M059J (cell line): ENCODE results near the gene ZNF652.

- RAMPAGE, long total RNA, result no peak
These were observed at the start of gene ZNF652 for GRCh38 chr17:49361883-49362875. TSS of gene ZNF652 (minus strand) at chr17:49362250.

- RAMPAGE, long total RNA, result no peak
These were observed 25.5 kb upstream of the ZNF652 start for GRCh38 chr17:49387513-49388085.

- RAMPAGE, long total RNA, result no peak
These were observed 9.9 kb downstream of the PHB1 start for GRCh38 chr17:49404812-49405171.

DNA sequence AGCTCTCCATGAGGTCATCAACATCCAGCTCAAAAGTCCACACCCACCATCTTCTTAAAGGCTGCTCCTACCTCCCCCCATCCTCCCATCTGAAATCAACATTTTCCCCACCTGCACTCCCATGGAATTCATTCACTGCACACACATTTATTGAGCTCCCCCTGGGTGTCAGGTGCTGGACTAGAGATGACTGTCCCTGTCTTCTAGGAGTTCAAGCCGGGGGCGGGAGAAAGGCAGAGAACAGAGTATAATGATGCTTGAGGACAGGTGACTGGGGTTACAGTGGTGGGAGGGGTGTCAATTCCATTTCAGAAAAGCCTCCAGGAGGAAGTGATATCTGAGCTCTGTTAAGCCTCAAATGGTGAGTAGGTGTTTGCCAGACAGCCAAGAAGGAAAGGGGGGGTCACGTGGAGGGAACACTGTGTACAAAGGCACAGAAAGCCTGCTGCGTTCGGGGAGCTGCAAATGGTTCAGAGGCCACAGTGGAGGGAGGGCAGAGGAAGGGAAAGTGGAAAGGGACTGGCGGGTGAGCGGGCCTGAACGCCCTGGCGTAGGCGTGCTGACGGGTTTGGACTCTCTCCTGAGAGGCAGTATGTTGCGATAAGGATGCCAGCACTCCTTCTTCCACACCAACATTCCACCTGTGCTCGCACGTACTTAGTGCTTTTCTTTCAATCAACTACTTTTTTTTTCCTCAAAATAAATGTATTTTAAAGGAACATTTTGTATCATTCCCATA, 9.7 kb upstream of the NXPH3 start:
- RAMPAGE, long total RNA, result no peak

GRCh38 chr17:49691026-49692259, 13.5 kb upstream of the SPOP start:
- RAMPAGE, long total RNA, result no peak

DNA sequence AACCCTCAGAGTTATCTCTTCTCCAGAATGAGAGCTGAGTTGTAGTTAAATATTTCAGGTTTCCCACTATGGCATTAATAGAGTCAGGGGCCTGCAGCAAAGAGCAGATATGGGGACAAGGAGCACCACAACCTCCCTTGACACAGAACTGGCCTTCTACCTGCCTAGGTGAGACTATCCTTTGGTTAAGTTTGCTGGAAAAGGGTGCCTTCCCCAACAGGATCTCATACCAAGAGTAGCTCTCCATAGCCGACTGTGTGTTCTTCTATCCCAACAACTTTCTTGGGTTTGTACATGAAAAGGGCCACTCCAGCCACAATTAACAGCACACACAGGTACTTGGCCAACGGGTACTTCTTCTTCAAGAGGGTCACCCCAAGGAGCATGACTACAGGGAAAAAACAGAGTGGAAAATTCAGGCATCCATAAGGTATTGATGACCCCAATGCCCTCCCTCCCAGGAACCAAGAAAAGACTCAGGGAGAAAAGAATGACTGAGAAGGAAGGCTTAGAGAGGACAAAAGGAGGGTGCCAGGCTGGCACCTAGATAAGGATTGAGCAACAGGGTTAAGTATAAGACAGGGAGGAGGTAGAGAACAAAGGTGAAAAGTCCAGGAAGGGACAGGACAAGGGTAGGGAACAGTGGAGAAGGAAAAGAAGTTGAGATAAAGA, 2.7 kb downstream of the SLC35B1 start:
- RAMPAGE, long total RNA, result no peak

DNA sequence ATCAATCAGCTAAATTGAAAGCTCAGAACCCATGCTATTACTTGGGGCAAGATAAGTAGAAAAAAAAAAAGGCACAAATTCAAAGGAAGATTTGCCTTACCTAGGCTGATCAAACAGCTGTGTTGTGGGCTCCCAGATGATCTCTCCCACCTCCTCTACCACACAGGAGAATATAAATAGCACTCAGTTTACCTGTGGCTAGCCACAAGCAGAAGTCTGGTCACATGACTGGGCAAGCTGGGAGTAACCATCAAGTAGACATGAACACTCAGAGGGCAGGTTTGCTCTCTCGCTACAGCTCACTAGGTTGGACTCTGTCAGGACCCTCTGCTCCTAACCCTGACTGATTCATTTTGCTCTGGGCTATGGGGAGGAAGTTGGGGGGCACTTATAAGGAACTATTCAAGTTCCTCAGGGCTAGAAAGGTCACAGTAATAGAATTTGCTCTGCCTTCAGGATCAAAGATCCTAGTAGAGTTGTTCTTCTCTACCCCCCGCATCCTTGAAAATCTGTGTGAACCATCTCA, 16.8 kb downstream of the FAM117A start:
- RAMPAGE, long total RNA, result no peak

DNA sequence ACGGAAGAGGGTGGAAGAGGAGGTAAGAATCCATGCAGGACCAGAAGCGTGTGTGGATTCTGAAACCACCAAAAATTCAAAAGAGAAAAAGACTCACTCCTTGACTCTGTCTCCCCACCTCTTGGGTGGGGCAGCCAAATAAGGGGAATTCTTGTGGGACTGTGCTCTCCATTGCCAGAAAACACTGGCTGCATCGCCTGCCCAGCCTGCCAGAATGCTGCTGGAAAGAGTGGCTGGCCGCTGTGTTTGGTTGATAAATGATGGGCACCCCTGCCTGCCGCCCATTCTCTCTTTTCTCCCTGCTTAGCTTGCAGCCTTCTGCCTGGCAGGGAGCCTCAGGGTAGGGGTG, 11.6 kb upstream of the KAT7 start:
- RAMPAGE, long total RNA, result no peak

DNA sequence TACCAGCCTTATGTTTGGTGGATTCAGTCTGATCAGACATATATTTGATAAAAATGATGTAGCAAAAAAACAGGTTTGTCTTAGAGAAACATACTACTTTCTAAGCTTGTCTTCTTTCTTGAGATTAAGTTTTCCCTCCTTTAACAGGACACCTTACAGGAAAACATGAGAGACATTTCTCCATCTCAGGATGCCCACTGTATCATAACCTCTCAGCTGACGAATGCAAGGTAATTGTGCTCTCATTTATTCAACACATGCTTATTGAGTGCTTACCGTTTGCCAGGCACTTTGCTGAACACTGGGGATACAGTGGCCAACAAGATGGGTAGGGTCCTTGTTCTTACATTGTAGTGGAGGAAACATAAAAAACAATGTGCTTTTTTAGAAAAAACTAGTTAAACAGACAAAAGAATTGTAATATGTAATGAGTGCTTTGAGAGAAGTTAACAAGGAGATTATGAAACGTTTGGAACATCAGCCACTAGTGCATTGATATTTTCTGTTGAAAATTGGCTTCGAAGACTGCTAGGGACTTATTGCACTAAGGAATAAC, 16.8 kb downstream of the KAT7 start:
- RAMPAGE, long total RNA, result no peak

DNA sequence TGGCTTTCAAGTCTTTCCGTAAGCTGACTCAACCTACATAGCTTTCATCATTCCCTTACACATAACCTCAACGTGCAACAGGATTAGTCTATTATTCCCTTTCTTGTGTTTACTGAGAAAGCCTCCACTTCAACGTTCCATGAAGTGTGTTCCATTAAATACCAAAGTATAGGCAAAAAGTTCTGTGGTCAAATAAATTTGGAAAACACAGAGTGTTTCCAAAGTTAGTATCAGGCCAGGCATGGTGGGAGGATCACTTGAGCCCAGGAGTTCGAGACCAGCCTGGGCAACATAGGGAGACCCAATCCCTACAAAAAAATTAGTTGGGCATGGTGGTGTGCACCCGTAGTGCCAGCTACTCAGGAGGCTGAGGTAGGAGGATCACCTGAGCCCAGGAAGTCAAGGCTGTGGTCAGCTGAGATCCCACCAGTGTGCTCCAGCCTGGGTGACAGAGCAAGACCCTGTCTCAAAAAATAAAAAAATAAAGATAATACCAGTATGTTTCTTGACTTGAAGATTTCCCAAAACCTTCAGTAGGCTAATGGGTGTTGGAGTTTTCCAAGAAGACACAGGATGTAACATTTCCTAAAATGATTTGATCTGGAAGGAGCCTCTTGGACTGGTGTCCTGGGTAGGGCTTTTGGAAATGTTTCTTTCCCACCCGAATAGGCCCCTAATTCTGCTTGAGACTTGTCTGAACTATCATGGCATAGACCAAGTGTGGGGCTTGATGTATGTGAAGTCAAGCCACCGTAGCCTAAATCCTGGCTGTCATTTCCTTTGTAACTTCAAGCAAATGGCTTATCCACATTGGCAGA, 13.1 kb downstream of the TAC4 start:
- RAMPAGE, long total RNA, result no peak

DNA sequence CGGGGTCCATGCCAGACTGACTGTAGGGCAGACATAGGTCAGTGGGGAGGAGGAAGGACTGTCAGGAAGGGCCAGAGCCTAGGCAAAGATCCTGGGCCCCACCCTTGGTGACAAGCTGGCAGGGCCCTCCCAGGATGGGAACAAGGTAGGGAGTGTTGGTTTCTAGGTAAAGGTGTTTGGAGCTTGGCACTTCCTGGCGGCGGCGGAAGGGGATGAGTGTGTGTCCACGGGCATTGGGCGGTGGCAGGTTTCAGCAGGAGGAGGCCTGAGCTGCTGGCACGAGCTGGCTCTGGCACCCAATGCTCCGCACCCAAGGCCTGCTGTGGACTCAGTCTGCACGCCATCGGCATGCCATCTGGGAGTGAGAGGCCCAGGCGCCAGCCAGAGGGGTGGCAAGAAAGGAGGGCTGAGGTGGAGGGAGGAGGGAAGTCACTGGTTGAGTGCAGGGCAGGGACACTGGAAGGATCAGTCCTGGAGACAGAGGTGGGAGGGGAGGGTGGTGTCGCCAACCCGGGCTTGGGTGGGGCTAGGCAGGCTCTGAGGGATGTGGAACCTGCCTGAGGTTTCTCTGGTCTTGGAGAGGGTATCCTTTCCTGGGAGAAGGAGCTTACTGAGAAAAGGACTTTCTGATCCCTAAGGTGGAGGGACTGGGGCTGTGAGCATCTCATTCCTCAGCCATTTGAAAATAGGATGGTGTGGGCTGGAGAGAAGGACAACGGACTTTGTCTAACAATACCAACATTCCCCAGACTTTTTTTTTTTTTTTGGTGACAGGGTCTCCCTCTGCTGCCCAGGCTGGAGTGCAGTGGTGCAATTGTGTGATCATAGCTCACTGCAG, 47.0 kb upstream of the TAC4 start:
- RAMPAGE, long total RNA, result no peak

DNA sequence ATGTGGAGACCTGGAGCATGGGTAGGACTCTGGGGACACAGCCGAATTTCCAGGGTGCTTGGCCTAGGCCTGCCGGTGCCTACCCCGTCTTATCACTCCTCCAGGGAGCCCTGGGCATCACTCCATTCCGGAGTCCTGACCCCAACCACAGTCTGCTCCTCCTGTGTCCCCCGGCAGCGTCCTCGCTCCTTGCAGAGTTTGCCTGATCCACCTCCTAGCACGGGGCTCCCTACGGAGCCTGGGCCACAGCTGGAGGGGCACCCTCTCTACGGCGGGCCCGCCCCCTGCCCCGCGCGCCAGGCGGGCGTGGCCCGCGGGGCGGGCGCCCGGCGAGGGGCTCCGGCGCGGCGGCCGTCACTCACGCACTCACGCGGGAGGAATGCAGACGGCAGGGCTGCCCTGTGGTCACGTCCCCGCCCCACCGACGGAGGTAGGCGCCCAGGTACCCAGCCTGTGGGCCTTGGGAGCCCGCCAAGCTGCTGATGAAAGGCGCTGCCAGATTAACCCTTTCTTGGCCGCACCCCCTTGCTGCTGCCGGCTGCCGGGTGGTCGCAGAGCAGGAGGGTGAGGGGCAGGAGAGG, 54.0 kb upstream of the TAC4 start:
- RAMPAGE, long total RNA, result no peak

DNA sequence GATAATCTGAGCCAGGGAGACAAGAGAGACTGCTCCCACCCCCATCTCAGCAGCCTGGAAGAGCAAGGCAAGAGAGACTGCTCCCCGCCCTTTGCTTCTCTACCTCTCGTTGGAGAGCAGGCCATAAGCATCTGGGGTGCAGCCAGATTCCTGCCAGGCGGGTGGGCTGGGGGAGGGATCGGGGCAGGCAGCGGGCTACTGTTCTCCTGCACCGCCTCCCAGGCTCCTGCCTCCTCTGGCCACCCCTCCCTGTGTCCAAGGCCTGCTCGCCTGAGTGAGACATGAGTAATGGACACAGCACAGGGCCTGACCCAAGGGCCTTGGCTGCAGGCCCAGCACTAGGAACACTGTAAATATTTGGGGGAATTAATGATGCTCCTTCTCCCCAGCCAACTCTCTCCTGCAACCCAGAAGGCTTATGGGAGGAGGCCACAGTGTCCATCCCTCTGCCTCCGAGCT, 18.2 kb upstream of the ITGA3 start:
- RAMPAGE, long total RNA, result no peak

DNA sequence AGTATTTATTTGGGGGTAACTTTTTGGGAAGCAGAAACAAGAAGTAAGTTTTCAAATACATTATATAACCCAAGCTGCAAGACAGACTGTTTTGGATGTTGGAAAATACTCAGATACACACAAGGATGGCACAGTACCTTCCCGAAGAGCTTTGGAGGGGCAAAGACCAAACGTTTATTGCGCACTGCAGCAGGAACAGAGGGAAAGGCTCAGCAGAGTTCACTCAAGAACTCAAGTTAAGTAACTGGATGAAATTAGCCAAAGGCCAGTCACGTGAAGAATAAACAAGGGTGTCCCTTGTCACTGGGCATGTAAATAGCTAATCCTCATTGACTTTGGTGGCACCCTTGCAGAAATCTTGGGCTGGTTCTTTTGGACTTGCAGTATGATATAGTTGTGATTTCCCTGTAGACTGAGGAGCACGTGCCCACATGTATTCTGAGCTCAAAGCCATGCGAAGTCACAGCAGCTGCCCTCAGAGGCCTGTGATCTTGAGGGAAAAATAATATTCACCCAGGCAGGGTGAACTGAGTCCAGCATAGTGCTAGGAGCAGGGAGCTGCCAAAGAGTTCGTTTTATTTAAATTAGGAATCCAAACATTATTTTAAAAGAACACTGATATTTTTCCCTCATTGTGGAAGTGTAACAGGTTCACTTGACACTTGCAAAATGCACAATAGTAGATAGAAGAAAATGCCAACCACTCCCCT, 2.9 kb downstream of the PDK2 start:
- RAMPAGE, long total RNA, result no peak

DNA sequence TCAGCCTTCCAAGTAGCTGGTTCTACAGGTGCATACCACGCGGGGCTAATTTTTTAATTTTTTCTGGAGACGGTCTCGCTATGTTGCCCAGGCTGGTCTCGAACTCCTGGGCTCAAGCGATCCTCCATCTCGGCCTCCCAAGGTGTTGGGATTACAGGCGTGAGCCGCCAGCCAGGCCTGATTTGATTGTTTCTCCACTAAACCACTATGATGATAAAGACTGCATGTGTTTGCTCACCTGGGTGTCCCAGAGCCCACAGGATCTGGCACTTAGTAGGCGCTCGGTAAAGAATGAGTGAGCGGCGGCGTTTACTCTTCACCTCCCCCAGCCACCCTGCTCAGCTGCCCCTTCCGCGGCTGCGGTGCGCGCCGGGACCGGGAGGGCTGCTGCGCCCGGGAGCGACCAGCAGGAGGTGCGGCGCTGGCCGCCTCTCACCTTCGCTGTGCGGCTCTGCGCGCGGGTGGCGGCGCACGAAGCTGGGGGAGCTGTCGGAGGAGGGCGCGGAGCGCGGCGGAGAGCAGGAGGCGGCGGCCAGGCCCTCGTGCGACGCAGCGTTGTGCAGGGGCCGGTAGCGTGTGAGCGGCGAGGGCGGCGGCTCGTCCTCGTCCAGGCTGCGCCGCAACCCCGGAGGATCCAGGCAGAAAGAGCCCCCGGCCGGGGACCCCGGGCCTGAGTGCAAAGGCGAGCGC, 12.8 kb downstream of the SAMD14 start:
- RAMPAGE, long total RNA, result no peak

GRCh38 chr17:50135848-50136433, 6.0 kb upstream of the SAMD14 start:
- RAMPAGE, long total RNA, result no peak

- RAMPAGE, long total RNA, result no peak
These were observed 9.3 kb upstream of the SAMD14 start for GRCh38 chr17:50139264-50139698.

GRCh38 chr17:50166099-50166637, 363 bp downstream of the SGCA start:
- RAMPAGE, long total RNA, result no peak

GRCh38 chr17:50222092-50222555, 20.7 kb upstream of the COL1A1 start:
- RAMPAGE, long total RNA, result no peak

- RAMPAGE, long total RNA, result no peak
These were observed 16.5 kb upstream of the TMEM92 start for GRCh38 chr17:50257744-50258150.